ENCODE results near the gene C1QTNF7.

DNA sequence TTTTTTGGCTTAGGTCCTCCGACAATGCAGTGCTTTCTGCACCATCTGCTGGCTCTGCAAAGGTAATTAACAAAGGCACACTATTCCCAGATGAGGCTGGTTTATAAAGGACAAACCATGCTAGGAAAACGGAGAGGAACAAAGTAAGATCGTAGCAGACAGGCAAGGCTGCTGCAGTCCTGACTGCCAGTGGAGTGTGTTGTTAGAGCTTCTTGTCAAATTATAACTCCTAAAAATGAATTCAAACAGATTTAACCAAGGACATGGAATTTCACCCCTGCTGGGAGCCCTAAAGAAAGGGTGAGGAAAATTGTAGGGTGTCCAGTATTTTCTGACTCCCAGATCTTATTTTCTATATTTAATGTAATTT lies 142.1 kb downstream of the CPEB2 start:
- PRO-cap: no peak

GRCh38 chr4:15145500-15146053 lies 143.3 kb downstream of the CPEB2 start:
- PRO-cap: no peak

DNA sequence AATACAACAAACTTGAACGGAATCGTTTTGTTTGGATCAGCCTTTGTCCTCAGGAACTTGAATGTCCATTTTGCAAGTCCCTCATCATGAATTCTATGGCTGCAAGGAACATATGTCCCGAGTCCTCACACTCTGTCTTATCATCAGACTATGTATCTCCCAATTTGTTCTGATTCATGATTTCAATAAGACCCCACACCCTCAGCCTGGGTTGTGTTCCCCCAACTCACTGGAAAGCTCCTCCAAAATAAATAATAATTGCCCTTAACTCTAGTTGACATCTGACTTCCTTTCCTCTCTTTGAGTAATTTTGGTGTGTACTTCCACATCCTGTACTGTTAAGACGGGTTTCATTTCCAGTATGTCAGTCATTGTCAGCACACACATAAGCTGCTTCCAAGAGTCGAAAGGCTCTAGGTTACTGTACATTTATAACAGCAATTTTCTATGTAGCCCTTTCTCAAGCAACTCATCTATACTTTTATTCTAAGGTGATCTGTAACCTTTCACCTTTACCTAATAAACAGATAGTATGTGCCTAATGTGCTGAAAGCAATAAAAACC lies 52.2 kb upstream of the C1QTNF7 start:
- PRO-cap: unidirectional peak, plus-strand start at position 354 of the sequence

DNA sequence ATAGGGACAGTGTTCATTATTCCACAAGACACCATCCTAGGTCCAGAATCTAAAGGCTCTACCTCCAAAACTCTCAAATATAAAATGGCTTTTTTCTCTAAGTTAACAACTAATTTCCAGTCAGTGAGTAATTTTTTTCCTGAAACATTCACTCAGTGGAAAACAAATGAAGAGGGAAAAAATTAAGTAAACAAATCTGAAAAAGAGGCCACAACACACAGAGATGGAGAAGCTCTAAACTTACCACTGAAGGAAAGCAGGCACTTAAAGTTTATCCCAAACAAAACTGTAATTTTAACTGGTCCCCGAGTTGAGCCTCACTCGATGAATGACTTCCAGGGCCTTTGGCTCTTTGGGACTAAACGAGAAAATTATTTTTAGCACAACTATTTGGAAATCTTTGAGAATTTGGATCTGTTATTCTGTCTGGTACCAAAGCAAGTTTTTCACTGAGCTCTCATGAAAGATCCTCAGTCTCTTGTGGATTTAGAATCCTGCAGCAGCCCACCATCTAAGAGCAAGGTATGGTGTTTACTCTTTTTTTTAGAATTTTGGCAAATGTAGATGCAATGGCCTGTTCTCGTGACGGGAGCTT lies at the start of gene C1QTNF7:
Gene C1QTNF7 (plus strand): TSS at position 449 of the 595 bp plus-strand sequence.
- PRO-cap: no peak

- PRO-cap: no peak
Observed at GRCh38 chr4:15653313-15653898, 1.8 kb downstream of the FBXL5 start.

- PRO-cap: no peak
Observed at GRCh38 chr4:15665804-15666281, 10.7 kb upstream of the FBXL5 start.

GRCh38 chr4:15774023-15774632 lies 4.0 kb upstream of the CD38 start:
- PRO-cap: no peak

DNA sequence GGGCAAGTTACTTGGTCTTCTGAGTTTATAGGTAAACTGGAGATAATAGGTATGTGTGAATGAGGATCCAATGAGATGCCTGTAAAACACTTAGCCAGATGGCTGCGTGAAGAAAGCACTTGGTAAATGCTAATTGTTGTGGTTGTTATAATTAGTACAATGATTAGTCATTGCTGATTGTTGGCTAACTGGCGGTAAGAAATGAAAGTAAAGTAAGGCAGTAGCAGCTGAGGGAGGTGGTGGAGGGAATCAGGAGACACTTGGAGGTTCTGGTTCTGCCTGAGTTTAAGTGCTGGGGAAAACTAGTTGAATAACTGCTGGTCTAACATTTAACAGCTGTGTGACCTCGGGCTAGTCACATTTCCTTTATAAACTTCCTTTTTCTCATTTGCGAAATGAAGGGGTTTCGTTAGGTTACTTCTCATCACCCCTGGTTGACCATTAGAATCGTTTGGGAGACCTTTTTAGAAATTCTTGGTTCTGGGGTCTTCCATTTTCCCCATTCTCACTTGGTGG lies 31.0 kb downstream of the CD38 start:
- PRO-cap: no peak

GRCh38 chr4:16235839-16236854 lies 9.9 kb upstream of the TAPT1 start:
- PRO-cap: no peak

- PRO-cap: no peak
Observed at GRCh38 chr4:16771484-16772040, 126.9 kb downstream of the LDB2 start.

DNA sequence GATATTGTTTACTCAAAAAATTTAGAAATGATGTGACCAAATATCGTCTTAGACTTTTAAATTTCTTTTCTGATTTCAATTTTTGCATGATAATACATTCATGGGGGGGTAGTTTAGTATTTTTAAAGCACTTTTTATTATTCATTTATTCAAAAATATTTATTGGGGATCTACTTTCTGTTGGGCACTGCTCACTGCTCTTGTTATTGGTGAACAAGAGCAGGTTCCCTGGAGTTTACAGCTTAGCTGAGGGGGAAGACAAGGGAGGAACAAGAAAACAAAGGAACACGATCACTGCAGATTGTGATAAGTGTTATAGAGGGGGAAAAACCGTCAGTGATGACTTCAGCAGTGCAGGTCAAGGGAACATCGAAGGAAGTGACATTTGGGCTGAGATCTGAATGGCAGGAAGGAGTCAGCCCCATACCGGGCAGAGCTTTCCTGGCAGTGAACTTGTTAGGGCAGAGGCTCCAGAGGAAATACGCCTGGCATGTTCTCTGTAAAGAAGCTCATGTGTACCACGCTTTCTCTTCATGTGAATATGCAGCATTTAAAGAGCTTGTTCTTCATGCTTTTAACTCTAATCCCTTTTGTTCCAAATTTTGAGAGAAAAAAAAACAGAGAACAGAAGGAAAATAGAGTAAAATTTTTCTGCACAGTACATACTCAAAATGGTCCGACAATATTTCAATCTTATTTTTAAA lies 78.1 kb downstream of the LDB2 start:
- PRO-cap: no peak

- PRO-cap: no peak
Observed at GRCh38 chr4:16900618-16900846, 2.1 kb upstream of the LDB2 start.

DNA sequence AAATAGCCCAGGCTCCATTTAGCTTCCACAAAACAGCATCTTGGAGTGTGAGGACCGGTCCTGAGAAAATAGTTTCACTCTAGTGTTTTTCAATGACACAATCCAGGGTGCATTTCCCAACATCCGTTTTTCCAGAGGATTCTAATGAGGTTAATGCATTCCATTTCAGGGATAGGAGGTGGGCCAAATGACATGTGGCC lies 229.8 kb upstream of the LDB2 start:
- PRO-cap: no peak

DNA sequence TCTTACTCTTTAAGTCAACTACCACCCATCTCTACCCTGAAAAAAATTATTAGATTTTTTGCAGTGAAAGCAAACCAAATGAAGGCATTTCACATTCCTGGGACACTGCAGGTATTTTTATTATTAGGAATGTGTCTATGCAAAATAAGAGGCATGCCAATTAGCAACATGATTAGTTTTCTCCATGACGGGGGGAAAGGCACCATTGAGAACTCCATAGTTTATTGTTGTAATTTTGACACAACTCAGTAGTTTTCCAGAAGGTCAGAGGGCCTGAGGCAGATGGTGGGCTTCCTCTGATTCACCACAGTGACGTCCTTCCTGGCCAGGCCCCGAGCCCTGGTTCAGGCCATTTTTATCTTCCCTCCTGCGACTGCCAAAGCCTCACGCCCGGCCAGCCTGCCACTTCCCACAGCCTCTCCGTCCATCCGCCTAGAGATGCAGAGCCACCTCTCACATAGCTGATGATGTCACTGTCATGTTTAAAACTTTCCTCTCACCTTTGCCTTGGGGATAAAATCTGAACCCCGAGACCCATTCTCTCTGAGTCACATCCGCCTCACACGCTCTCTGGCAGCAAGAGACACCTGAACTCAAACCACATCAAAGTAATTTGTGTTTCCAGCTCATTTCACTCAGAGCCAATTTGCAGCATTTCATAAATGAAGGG lies 175.5 kb downstream of the QDPR start:
- PRO-cap: no peak

DNA sequence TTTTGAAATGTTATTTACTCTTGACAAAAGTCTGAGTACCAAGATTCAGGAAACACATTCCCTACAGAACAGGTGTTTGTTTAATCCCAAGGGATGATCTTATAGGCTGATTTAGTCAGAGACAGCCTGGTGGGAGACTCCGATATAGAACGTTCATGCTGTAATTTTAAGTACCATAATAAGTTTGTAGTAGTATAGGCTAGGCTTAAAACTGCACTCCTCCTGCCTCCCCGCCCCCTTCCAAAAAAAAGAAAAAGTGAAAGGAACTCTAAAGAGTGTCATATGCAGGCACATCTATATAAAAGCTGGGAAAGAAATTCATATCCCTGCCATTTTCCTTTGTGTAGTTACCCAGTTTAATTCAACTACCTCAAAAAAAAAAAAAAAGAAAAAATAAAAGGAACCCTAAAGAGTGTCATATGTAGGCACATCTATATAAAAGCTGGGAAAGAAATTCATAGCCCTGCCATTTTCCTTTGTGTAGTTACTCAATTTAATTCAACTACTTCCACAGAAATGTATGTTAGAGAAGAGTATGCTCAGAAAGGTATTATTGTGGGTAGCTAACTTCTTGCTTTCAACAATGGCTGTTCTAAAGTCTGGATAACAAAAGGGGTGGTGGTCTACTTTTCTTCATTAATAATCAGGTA lies 8.2 kb downstream of the DCAF16 start:
- PRO-cap: no peak

GRCh38 chr4:17811104-17812128 lies 637 bp downstream of the NCAPG start:
- PRO-cap: bidirectional peak, plus-strand start at chr4:17811315, minus-strand start at chr4:17811324; unidirectional peak, minus-strand start at chr4:17811613

GRCh38 chr4:18321664-18322104 lies 300.1 kb upstream of the LCORL start:
- PRO-cap: no peak

DNA sequence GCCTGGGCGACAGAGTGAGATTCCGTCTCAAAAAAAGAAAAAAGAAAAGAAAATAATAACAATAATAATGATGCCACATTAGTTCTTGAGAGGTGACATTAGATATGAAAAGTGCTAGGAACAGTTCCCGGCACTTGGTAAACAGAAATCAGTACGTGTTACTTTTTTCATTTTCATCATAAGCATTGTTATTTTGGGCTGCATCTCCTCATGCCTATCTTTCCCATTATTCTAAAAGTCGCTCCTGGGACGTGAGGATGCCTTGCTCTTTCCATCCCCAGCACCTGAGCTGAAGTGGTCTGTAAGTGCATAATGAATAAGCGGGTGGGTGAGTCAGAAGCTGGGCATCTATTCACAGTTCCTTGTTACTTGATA lies 475.9 kb upstream of the SLIT2 start:
- PRO-cap: no peak

DNA sequence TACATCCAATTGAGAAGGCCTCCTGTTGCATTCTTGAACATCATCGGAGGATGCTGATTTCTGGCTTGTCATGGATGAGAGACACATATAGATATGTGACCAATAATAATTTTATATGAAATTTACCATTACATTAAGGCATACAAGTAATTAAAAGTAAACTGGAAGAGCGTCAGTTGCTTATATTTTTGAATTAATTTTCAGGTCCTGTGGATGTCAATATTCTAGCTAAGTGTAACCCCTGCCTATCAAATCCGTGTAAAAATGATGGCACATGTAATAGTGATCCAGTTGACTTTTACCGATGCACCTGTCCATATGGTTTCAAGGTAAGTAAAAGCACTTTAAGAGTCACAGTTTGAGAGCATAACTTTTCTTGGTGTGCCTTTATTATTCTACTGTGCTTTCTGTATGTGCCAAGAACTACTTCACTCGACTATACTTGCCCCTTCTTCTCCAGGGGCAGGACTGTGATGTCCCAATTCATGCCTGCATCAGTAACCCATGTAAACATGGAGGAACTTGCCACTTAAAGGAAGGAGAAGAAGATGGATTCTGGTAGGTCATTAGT lies 133.1 kb upstream of the PACRGL start:
- PRO-cap: no peak

GRCh38 chr4:20619722-20620656 lies 80.3 kb upstream of the PACRGL start:
- PRO-cap: no peak

Measured in NALM6 (cell line).